Bile duct (tissue), 1 donor: ENCODE data around the genes SPATS2L and KCTD18.

DNA sequence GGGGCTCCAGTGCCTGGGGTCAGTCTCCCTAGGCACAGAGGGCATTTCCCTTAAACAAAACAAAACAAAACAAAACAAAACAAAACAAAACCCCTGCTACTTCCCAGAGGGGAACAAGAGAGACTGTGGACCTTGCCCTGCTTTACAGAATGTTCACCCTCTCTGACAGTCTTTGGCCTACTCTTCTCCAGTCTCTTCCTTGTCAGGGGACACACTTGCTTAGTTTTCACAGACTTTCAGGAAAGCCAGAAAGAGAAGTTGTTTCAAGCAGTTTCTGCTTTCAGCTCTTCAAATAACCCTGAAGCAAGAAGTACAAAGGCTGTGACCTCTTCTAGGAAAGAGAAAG is 143.1 kb upstream of the SPATS2L start:
- PRO-cap: no peak

GRCh38 chr2:200305831-200306751 is at the start of gene SPATS2L:
SPATS2L (plus strand) TSS chr2:200306693.
- PRO-cap: unidirectional peak, plus-strand start at chr2:200306073; bidirectional peak, plus-strand start at chr2:200306383, minus-strand start at chr2:200306420; bidirectional peak, plus-strand start at chr2:200306554, minus-strand start at chr2:200306594

DNA sequence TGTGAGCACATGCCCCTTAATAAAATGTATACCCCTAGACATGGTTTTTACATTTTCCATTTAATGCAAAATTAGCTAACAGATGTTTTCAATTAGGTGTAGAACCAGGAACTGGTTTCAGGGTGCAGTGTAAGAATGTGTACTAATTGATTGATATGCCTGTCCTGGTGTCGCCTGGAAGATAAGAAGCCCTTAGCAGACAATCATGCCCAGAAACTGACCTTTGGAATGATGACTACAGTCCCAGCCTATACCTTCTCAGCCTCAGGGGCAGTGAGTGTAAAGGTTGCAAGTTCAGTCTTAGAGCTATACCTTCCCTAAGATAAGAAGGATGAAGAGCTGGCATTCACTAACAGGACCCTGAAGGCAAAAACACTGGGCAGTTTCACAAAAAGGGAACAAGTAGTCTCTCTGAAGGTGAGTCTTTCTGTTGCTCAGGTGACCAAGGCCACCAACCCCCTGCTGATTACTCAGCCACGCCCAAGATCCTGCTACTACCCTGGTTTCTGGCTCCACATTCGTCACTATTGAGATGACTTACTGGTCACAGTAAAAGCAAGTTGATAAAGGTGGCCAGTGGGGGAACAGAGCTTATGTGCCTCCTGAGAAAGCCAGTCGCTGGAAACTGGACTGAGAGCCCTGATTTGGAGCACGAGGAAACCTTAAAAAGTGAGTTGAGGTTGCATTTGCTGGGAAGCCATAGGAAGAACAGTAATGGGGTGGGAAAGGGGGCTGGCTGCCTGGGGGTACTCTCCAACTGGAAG is 71.4 kb downstream of the SPATS2L start:
- PRO-cap: bidirectional peak, plus-strand start at position 566 of the sequence, minus-strand start at position 374 of the sequence

DNA sequence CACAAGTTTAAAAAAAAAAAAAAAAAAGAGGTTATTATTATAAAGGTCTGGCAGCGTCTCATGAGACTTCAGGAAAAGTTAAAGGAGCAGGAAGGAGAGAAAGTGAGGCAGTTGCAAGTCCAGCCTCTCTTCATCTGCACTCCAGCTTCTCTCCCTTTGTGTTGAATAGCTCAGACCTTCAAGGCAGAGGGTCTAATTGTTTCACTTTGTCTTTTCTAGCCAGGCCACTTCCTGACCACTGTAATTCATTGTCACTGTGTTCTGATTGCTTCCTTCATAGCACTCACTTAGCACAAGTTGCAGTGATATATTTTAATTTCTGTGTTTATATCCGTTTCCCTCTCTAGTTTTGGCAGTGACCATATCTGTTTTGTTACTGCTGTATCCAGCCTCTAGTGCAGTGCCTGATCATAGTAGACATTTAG is 99.9 kb downstream of the SPATS2L start:
- PRO-cap: unidirectional peak, plus-strand start at position 110 of the sequence

DNA sequence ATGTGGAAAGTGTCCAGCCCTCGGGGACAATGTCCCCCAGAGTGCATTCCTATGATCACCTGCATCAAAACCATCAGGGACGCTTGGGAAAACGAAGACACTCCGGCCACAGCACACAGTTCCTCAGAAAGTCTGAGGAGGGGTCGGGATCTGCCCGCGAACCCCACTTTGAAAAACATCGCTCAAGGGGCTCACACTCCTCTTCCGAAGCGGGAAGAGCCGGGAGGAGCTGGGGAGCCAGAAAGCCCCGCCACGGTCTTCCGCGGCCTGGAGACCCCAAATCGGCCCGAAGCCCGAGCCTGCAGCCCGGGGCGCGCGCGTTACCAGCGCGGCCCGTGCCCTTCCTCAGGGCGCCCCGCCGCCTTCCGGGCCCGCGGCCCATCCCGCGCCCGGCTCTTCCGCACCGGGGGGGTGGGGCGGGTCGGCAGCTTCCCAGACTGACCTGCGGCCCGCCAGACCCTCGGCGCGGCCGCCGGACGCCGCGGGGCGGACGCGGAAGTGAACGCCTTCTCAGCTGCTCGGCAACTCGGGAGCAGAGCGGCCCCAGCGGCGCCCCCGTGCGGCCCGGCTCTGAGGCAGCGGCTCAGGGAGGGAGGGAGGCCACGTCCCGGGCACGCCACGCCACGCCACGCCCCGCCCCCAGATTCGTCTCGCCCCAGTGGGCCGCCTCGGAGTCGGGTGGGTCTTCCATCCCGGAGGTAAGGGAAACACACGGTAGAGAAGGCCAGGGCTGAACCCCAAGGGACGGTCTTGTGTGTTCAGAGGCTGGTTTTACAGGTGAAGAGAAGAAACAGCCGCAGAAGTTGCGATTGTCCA is at the start of gene KCTD18:
KCTD18 (minus strand) TSS at position 500 of the 816 bp plus-strand sequence.
- PRO-cap: bidirectional peak, plus-strand start at position 648 of the sequence, minus-strand start at position 500 of the sequence

DNA sequence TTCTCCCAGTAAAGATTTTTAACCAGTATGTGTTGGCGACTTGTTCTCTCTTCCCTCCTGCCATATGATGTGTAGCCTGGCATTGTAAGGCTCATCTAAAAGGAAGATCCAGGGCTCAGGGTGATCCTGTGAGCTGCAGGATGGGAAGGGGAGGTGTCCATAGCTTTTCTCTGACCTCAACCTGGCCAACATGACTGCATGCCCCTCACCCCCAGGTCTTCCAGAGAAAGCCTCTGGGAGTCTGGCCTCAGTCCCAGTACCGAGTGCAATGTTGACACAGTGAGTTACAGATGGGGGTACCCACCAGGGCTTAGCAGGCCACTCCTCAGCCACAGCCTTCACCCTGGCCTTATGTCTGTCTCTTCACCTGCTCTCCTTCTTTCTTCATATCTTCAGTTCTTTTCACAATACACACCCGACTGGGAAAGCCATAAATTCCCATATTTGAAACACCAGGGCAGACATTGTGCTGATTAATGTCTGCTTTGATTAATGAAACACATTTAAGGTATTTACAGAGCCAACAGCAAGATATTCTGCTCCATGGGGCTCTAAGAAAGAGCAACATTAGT is 33.4 kb downstream of the AOX1 start:
- PRO-cap: no peak

DNA sequence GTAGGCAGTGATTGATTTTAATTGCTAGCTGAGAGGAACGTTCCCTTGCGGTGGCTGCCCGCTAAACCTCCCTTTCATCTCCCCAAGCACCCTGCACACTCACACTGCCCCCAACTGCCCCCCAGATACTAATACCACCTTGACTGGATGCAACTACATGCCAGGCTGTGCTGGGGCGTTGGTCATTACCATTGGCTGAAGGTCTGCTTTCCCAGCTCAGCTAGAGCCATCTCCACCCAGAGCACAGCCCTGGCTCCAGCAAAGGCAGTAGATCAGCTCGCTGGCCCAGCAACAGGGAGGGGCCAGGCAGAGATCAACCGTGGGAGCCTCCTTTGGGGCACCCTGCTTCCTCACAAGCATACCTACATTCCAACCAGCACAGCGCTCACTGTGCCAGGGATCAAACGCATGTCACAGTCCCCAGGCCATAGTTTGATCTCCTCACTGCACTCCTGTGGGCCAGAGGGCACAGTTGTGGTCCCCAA is 70.3 kb upstream of the BZW1 start:
- PRO-cap: no peak

- PRO-cap: no peak
These were observed 29.5 kb upstream of the BZW1 start for GRCh38 chr2:200782229-200782682.

DNA sequence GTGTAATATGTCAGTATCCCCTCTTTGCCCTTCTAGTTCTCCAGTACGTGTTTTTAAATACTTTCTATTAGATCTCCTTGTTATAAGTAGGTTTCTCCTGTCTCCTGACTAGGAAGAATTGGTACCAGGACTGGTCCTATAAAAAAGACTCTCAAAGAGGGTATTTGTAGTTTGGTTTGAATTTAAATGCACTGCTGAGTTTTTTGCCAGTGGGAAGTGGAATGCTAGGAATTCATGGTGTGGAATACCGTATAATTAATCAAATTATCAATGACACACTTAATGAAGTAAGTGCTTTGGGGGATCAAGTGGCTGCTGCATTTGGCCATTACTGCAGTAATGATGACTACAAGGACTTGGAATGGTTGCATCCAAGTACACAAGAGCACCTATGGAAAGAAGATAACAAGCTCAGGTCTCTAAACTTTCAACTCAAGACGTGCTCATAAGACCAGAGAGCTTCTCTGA is 21.0 kb downstream of the BZW1 start:
- PRO-cap: no peak

GRCh38 chr2:200851212-200851916 is 13.1 kb downstream of the CLK1 start:
- PRO-cap: no peak

DNA sequence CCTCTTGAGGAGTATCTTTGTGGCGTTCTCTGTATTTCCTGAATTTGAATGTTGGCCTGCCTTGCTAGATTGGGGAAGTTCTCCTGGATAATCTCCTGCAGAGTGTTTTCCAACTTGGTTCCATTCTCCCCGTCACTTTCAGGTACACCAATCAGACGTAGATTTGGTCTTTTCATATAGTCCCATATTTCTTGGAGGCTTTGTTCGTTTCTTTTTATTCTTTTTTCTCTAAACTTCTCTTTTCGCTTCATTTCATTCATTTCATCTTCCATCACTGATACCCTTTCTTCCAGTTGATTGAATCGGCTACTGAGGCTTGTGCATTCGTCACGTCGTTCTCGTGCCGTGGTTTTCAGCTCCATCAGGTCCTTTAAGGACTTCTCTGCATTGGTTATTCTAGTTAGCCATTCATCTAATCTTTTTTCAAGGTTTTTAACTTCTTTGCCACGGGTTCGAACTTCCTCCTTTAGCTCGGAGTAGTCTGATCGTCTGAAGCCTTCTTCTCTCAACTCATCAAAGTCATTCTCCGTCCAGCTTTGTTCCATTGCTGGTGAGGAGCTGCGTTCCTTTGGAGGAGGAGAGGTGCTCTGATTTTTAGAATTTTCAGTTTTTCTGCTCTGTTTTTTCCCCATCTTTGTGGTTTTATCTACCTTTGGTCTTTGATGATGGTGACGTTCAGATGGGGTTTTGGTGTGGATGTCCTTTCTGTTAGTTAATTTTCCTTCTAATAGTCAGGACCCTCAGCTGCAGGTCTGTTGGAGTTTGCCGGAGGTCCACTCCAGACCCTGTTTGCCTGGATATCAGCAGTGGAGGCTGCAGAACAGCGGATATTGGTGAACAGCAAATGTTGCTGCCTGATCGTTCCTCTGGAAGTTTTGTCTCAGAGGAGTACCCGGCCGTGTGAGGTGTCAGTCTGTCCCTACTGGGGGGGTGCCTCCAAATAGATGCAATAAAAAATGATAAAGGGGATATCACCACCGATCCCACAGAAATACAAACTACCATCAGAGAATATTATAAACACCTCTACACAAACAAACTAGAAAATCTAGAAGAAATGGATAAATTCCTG is 36.0 kb downstream of the HYCC2 start:
- PRO-cap: no peak

DNA sequence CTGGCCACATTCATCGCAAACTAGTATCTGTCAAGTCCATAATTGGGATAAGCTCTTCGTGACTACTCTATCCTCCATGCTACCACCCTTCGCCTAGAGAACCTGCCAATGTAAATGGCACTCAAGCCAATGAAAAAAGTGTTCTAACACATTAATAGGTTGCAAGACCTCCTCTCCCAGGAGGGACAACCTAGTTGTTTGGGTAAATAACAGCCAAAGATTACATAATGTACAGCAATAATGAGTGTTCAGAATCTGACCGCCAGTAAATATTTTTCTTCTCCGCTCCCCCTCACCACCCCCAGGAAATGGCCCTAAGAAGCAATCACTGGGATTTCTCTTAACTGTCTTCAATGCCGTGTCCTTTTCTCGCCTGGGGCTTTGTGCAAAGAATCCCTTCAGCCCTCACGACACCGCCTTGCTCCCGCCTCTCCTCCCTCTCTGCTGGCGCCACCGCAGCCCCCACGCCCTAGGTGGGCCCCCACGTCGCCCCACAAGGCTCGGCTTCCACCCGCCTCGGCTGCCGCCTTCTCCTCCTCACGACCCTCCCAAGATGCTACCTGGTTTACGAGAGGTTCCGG is 487 bp downstream of the HYCC2 start:
- PRO-cap: no peak

- PRO-cap: unidirectional peak, minus-strand start at chr2:201156674
These were observed 26.4 kb upstream of the CASP10 start for GRCh38 chr2:201156538-201156948.

DNA sequence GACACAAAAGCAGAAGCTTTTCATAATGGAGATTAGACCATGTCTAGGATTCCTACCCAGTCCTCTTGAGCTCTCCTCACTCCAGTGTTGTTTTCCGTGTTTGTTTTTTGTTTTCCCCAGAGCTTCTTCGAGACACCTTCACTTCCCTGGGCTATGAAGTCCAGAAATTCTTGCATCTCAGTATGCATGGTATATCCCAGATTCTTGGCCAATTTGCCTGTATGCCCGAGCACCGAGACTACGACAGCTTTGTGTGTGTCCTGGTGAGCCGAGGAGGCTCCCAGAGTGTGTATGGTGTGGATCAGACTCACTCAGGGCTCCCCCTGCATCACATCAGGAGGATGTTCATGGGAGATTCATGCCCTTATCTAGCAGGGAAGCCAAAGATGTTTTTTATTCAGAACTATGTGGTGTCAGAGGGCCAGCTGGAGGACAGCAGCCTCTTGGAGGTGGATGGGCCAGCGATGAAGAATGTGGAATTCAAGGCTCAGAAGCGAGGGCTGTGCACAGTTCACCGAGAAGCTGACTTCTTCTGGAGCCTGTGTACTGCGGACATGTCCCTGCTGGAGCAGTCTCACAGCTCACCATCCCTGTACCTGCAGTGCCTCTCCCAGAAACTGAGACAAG is 22.5 kb upstream of the CASP10 start:
- PRO-cap: no peak

- PRO-cap: no peak
These were observed 14.5 kb upstream of the CASP10 start for GRCh38 chr2:201168200-201169017.

DNA sequence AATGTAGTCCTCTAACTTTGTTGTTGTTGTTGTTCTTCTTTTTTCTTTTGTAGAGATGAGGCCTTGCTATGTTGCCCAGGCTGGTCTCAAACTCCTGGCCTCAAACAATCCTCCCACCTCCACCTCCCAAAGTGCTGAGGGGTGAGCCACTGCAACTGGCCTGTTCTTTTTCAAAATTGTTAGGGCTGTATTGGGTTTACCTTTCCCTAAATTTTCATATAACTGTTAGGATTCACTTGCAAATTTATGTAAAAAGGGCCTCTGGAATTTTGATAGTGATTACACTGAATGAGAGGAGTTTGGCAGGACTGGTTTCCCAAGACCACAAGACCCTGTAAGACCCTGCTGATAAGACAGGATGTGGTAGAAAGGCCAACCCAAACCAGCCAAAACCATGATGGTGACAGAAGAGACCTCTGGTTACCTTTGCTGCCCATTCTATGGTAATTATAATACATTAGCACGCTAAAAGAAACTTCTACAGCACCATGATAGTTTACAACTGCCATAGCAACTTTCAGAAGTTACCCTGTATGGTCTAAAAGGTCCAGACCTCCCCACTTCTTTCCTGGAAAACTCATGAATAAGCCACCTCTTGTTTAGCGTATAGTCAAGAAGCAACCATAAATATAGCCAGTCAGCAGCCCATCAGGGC is 8.3 kb upstream of the CASP10 start:
- PRO-cap: no peak

DNA sequence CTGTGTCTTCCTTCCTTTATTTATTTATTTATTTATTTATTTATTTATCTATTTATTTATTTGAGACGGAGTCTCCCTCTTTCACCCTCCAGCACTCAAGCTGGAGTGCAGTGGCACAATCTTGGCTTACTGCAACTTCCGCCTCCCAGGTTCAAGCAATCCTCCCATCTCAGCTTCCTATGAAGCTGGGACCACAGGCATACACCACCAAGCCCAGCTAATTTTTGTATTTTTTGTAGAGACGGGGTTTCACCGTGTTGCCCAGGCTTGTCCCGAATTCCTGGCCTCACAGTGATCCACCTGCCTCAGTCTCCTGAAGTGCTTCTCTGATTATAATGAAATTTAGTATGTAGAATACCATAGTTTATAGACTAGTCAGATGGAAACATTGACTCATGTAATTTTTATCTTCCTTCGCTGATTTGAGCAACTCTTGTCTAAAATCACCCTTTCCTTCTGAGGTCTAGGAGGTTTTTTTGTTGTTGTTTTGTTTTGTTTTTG is 951 bp downstream of the CASP10 start:
- PRO-cap: unidirectional peak, minus-strand start at position 107 of the sequence

DNA sequence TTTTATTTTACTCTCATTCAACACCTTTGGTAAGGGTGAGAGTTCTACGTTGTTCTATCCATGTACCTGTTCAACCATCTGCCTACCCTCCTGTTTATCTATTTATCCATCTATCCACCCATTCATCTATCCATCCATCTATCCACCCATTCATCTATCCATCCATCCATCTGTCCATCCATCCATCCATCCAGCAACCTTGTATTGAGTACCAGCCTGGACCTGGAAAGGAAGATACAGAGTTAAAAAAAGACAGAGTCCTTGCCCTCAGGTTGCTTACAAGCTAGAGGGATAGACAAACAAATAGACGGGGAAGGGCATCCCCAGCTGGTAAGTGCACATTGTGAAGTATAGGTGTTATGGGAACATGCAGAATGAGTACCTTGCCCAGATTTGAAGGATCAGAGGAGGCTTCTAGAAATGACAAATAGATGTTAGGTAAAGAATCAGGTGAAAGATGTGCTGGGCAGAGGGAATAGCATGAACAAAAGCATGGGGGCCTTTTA is 26.7 kb downstream of the CASP10 start:
- PRO-cap: no peak

GRCh38 chr2:201451828-201452373 is 361 bp downstream of the STRADB start:
- PRO-cap: unidirectional peak, plus-strand start at chr2:201451936; unidirectional peak, plus-strand start at chr2:201451968

GRCh38 chr2:201465744-201466163 is 14.2 kb downstream of the STRADB start:
- PRO-cap: no peak